Vermiform appendix (tissue), 1 donor: ENCODE results near the genes SNRPB, ZNF343, PTPRA and ITPA.

DNA sequence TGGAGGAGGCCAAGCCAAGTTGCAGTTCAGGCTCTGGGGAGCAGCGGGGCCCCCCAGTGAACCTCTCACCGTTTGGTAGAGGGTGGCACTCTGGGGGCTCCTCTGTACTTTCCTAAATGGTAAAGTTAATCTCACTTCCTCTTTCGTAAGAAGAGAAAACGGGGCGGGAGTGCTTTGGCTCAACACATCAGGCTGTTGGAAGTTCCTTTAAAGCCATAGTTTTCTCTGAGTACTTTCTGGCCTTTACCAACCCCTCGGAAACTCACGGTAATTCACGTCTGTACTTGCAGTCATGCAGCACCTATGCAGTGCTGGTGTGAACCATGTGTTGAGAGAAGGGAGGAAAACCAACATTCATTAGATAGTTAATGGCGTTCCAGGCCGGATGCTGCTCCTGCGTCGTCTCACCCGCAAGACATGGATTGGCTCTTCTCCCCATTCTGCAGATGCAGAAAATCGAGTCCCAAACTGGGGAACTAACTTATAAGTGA lies 2.9 kb downstream of the SIRPA start:
- PRO-cap, result no peak

DNA sequence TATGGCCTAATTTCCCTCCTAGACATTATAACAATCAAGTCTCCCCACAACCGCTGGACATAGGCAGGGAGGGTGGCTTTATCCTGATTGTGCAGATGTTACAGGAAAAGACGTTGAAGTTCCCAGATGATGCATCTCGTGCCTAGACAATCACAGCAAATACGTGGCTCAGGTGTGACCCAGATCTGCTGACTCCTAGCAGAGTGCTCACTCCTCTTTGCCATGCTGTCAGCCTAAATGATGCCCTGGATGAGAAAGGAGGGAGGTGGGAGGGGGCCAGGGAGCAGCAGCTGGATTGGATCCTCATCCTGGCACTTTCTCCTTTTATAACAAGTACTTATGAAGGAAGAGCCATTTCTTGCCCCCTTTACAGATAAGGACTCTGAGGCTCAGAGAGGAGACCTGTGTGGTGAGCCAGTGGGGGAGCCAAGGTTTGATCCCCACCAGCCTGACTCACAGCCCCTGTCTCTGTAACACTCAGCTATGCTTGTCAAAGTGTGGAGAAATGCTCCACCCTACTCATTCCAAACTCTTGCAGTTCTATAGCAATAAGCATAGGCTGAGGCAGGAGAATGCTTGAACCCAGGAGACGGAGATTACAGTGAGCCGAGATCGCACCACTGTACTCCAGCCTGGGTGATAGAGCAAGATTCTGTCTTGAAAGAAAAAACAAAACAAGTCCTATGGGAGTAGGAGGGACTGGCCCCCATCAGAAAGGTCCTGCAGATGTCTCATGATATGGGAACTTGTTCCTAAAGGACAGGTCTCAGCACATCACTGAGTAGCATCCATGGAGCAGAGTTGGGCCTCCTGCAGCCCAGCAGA lies 21.9 kb downstream of the SIRPA start:
- PRO-cap, result no peak

DNA sequence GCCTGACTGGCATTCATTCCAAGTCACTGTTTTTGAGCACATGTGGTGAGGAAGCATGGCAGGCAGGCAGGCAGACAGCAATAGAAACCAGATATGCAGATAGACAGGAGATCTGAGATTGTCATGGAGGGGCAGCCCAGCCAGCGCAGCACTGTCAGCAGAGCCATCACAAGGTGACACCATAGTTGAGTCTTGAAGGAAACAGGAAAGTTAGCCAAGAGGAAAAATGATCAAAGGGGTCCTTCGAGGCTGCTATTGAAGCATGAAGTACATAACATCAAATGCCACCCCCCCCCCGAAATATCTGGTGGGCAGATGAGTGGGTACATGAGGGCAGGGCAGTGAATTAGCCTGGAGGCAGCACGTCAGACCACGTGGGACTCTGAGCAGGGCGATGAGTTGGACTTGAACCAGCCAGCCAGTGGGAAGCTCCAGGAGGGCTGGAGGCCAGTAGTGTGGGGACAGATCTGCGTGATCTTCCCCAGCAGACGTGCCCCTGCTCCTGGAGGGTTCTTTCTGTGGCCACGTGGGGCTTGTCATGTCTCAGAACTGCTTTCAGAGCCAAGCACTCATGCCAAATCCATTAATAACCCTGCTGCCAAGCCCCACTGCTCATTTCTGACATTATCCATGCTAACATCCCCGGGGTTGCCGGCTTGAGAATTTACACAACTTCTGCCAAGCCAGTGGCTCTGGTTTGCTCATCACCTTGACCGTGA lies 38.1 kb downstream of the SIRPA start:
- PRO-cap, result no peak

DNA sequence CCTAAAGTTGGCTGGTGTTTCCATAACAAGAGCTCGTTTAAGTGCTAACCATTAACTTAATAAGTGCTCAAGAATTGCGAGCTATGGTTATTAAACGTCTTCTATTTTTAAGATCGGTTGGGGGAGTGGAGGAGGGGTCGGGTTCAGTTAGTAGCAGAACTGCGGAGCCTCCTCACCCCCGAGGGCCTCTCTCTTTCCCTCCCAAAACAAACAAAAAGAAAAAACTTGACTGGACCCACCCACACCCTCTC lies 1.9 kb downstream of the STK35 start:
- PRO-cap, result no peak

DNA sequence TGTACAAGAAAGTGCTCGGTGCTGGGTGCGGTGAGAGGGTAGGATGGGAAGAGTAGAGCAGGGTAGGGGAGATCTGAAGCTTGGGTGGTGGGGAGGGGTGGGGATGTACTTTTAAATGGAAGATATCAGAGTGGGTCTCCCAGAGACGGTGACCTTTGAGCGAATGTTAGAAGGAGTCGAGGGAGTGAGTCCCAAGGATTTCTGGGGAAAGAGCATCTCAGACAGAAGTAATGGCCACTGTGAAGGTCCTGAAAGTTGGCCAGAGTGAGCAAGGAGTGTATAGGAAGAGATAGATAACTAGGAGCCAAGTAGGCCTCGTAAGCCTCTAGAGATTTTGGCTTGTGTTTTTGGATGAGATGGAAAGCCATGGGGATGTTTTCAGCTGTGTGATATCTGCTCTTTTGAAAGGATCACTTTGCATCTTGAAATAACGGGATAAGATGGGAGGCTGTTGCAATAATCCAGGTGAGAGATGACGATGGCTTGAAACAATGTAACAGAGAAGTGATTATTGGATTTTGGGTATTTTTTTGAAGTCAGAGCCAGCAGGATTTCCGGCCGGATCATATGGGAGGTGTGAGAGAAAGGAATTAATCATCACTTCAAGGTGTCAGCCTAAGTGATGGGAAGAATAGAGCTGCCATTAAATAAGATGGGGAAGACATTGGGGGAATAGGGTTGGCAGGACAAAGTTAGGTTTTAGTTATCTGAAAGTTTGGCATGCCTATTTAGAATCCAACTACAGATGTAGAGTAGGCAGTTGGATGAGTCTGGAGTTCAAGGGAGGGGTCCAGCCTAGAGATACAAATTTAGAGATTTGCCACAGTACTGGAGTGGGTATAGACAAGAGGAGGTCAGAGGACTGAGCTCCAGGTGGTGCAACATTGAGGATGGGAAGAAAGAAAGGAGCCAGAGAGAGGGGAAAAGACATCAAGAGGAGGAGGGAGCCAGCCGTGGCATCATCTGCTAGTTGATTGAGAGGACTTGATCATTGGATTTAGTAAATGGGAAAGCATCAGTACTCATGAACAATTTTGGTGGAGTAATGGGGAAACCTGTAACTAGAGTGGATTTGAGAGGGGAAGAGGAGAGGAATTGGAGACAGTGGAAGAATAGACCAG lies 19.5 kb downstream of the STK35 start:
- PRO-cap, result no peak

GRCh38 chr20:2221936-2222269 lies 73.9 kb upstream of the TGM3 start:
- PRO-cap, result no peak

DNA sequence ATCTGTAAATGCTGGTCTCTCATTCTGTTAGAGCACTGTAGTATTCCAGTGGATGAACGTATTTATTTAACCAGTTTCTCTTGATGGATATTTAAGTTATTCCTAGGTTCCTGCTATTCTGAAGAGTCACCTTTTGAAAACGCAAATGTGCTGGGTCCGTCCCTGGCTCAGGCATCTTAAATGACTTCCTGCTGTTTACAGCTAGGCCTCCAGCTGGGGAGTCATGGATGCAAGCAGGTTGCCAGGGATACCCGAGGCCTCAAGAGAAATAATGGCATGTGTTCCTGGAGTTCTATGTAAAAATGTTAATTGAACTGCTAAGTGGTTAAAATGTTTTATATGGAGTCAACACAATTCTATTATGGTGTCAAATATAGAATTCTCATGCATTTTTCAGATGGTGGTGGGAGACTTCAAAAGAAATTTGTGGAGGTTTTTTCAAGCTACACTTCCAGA lies 61.0 kb upstream of the TGM3 start:
- PRO-cap, result no peak

DNA sequence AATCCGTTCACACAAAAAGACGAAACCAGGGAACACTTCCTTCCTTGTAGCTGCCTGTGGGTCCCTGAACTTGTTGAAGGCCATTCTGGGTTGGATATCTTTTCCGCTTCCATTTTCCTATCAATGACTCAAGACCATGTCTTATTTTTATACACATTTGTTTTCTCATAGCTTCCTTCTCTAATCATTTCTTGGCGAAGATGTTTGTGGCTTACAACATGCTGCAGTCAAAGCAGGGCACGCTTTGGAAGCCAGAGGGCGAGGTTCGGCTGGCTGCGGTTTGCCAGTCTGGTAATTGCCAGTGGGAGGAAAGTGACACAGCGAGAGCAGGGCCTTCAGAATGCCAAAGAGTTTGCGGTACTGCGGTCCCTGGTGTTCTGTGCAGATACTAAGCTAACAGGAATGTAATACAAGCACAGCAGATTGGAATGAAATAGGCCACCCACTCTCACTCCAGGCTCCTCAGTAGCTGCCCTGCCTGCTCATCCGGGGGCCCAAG lies 58.8 kb upstream of the TGM3 start:
- PRO-cap, result no peak

- PRO-cap, result unidirectional peak, plus-strand start at chr20:2470130; bidirectional peak, plus-strand start at chr20:2470188, minus-strand start at chr20:2470146; bidirectional peak, plus-strand start at chr20:2470969, minus-strand start at chr20:2470778
These were observed at the start of gene SNRPB for GRCh38 chr20:2469786-2471167. SNRPB (minus strand) TSS chr20:2470789.

- PRO-cap, result bidirectional peak, plus-strand start at chr20:2509201, minus-strand start at chr20:2508911
These were observed at the start of gene ZNF343 for GRCh38 chr20:2508544-2509406. ZNF343 (minus strand) TSS chr20:2508915.

- PRO-cap, result no peak
These were observed 648 bp downstream of the NOP56 start for GRCh38 chr20:2652758-2653801.

- PRO-cap, result no peak
These were observed 28.7 kb downstream of the CPXM1 start for GRCh38 chr20:2771716-2772048.

DNA sequence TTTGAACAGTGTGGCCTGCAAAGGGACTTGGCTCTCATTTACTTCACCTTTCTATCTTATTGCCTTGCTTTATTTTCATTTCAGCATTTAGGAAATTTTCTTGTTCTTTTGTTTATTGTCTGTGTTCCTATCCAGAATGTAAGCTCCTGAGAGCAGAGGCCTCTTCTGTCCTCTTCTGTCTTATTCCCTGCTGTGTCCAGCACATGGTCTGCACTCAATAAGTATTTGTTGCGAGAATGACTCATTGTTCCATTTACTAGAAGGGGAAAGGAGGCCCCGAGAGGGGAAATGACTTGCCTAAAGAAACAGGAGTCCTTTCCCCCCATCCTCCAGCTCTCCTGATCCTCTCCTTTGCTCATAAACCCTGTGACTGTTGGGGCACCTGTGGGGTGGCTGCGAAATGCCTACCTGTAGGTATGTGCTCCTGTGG lies 2.9 kb upstream of the PTPRA start:
- PRO-cap, result no peak

- PRO-cap, result bidirectional peak, plus-strand start at chr20:2873503, minus-strand start at chr20:2873363; bidirectional peak, plus-strand start at chr20:2873876, minus-strand start at chr20:2873760
These were observed at the start of gene PTPRA for GRCh38 chr20:2873234-2874243. PTPRA (plus strand) TSS chr20:2873481.

DNA sequence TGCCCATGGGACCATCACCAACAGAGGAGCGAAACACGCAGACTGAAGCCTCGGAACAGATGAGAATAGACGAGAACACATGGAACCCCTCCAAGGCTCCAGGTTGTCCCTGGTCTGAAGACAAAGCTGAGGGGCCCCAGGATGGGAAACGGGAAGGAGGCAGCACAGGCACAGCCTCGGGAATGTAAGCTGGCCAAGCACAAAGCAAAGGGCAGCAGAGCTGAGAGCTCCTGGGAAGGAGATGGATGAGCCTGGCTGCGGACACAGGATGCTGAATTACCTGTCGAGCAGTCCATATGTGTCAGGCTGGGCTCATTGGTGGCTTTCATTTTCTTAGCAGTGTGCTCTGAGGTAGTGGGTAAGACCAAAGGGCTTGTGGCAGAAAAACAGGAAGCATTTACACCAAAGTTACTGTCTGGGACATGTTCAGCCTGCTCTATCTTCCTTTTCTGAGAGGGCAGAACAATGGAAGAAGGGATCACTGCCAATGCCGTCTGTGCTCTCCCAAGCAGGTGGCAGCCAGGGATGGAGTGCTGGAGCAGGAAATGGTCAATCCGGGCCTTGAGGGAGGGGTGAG lies 36.7 kb upstream of the AVP start:
- PRO-cap, result bidirectional peak, plus-strand start at position 411 of the sequence, minus-strand start at position 270 of the sequence

- PRO-cap, result unidirectional peak, plus-strand start at chr20:3209078; bidirectional peak, plus-strand start at chr20:3209530, minus-strand start at chr20:3209461
These were observed at the start of gene ITPA for GRCh38 chr20:3208768-3209878. ITPA (plus strand) TSS chr20:3209498.

- PRO-cap, result no peak
These were observed 626 bp downstream of the ITPA start for GRCh38 chr20:3209879-3210369.

GRCh38 chr20:3212514-3212966 lies 3.2 kb downstream of the ITPA start:
- PRO-cap, result no peak

- PRO-cap, result no peak
These were observed 12.4 kb downstream of the ITPA start for GRCh38 chr20:3221701-3222182.

DNA sequence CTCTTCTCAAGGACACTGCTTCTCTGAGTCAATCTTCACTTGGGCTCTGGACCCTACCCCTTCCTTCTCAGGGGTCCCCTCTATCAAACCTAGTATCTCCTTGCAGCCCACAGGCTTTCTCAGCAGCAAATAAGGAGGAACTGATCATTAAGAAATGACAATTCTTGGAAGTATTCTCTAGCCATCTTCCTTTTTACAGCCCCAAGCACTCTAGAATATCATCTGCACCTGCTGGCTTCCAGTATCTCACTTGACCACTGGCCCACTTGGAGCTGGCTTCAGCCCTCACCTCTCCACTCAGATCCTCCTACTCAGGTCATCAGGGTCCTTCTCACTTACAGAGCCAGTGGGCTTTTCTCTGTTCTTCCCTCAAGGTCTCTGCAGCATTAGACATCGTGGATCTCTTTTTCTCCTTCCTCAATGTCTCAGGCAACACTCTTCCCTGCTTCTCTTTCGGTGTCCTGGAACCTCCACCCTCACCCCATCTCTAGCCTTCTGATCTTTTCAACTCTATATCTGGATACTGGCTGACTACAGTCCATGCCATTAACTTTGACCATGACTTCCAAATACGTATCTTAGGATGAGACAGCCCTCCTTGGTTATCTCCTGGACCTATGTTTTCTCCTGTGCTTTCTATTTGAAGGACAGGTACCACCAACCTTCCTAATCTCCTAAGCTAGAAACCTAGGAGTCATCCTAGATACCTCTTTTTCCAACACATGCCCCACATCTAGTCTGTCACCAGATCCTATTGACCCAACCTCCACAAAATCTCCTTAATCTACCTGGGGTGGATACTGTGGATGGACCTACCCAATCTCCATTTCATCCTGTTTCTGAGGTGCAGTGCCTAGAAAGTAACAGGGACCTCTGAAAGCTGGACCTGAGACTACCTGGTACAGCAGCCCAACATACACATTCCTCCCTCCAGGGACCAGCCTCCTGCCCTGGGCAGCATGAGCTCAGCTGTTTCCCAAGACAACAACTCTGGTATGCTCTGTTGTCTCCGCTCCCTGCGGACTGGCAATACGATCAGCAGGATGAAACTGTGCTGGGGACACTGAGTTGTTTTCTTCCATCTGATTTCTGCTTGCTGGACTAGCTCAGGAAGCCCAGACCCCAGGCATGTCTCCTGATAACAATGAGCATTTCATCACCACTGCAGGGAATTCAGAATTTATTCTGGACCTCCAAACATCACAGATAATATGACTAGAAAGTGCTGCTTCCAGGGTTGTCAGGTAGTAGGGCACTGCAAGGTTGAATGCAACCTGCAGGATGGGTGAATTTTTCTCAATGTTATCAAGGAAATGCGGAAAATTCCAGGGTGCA lies 38.4 kb upstream of the SLC4A11 start:
- PRO-cap, result no peak